Transverse colon (tissue), 4 donors: ENCODE results near the genes SREBF2, PHETA2, CYP2D6 and POLDIP3.

DNA sequence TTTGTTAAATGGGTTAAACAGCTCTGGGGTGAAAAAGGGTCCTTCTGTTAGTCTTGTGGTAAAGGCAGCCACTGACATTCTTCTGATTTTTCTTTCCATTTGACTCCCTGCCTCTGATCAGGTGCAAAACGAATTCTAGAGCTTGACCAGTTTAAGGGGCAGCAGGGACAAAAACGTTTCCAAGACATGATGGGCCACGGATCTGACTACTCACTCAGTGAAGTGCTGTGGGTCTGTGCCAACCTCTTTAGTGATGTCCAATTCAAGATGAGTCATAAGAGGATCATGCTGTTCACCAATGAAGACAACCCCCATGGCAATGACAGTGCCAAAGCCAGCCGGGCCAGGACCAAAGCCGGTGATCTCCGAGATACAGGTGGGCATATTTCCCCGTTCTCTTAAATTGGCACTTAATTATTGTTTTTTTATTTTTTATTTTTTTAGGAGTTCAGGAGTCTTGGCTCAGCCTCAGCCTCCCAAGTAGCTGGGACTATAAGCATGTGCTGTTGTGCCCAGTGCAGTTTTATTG lies 15.4 kb downstream of the XRCC6 start:
- PRO-cap: no peak
- RAMPAGE, long total RNA, 4 experiments: no peak in any of the 4 experiments

DNA sequence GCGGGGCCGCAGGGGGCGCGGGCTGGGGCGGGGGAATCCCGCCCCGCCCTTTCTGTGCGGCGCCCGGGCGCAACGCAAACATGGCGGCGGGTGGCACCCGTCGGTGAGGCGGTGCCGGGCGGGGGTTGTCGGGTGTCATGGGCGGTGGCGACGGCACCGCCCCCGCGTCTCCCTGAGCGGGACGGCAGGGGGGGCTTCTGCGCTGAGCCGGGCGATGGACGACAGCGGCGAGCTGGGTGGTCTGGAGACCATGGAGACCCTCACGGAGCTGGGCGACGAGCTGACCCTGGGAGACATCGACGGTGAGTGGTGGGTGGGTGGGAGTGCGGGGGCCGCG lies at the start of gene SREBF2:
TSS of gene SREBF2 (plus strand) at position 49 of the 337 bp plus-strand sequence.
- PRO-cap: bidirectional peak, plus-strand start at position 100 of the sequence, minus-strand start outside the sequence
- RAMPAGE, long total RNA, 4 experiments: start-site peak on the plus strand in 4 of 4 experiments, centred at positions 69 to 205 of the sequence, 37 to 643 reads per replicate

- PRO-cap: no peak
- RAMPAGE, long total RNA, 4 experiments: start-site peak on the plus strand in 1 of 4 experiments, at chr22:41838819-41838969 at its widest, 30 reads per replicate
These were observed 5.9 kb downstream of the SREBF2 start for GRCh38 chr22:41838505-41839530.

- PRO-cap: no peak
- RAMPAGE, long total RNA, 4 experiments: no peak in any of the 4 experiments
These were observed 33.9 kb downstream of the SREBF2 start for GRCh38 chr22:41866543-41867390.

DNA sequence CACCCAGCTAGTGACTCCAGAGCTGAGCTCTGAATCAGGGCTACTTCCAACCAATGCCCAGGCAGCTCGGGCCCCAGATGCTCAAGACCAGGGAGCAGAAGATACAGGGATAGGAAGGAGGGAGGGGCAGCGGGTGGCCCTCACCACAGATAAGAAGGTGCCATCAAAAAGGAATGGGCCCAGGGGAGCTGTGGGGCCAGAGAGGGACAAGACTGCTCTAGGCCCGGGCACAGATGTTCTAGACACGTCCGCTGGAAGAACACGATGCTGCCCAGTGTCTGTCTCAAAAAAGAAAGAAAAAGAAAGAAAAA lies 7.5 kb downstream of the CENPM start:
- PRO-cap: no peak
- RAMPAGE, long total RNA, 4 experiments: no peak in any of the 4 experiments

- PRO-cap: unidirectional peak, plus-strand start at chr22:42022751
- RAMPAGE, long total RNA, 4 experiments: no peak in any of the 4 experiments
These were observed 23.9 kb downstream of the WBP2NL start for GRCh38 chr22:42022476-42022902.

- PRO-cap: bidirectional peak, plus-strand start at chr22:42074276, minus-strand start at chr22:42074312; bidirectional peak, plus-strand start at chr22:42074586, minus-strand start at chr22:42074565
- RAMPAGE, long total RNA, 4 experiments: start-site peak on the plus strand in 3 of 4 experiments, at chr22:42074229-42074301 at its widest, 32 to 180 reads per replicate
These were observed at the start of gene PHETA2 for GRCh38 chr22:42073903-42075298. TSS of gene PHETA2 (plus strand) at chr22:42074248.

DNA sequence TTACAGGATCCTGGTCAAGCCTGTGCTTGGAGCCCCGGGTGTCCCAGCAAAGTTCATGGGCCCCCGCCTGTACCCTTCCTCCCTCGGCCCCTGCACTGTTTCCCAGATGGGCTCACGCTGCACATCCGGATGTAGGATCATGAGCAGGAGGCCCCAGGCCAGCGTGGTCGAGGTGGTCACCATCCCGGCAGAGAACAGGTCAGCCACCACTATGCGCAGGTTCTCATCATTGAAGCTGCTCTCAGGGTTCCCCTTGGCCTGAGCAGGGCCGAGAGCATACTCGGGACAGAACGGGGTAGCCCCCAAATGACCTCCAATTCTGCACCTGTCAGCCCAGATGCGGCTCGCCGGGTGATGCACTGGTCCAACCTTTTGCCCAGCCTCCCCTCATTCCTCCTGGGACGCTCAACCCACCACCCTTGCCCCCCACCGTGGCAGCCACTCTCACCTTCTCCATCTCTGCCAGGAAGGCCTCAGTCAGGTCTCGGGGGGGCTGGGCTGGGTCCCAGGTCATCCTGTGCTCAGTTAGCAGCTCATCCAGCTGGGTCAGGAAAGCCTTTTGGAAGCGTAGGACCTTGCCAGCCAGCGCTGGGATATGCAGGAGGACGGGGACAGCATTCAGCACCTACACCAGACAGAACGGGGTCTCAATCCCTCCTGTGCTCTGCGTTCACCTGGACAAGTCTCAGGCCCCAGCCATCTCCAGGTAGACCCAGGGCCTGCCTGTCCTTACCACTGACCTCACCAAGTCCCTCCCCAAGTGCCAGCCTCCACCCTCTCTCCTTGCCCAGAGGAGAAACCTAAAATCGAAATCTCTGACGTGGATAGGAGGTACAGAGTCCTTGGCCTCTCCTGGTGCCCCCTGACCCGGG lies 2.6 kb downstream of the CYP2D6 start:
- PRO-cap: no peak
- RAMPAGE, long total RNA, 4 experiments: start-site peak on the plus strand in 2 of 4 experiments, centred at positions 236 to 496 of the sequence, 6 to 12 reads per replicate

- PRO-cap: no peak
- RAMPAGE, long total RNA, 4 experiments: start-site peak on the plus strand in 2 of 4 experiments, at chr22:42130882-42131377 at its widest, 5 to 7 reads per replicate; start-site peak on the minus strand in 1 of 4 experiments, at chr22:42130806-42130904 at its widest, 7 reads per replicate
These were observed at the start of gene CYP2D6 for GRCh38 chr22:42130593-42131323. TSS of gene CYP2D6 (minus strand) at chr22:42130810.

GRCh38 chr22:42256104-42256579 lies 14.3 kb downstream of the TCF20 start:
- PRO-cap: no peak
- RAMPAGE, long total RNA, 4 experiments: start-site peak on the minus strand in 1 of 4 experiments, at chr22:42256161-42256344 at its widest, 11 reads per replicate

GRCh38 chr22:42262975-42263669 lies 7.3 kb downstream of the TCF20 start:
- PRO-cap: no peak
- RAMPAGE, long total RNA, 4 experiments: start-site peak on the minus strand in 1 of 4 experiments, at chr22:42263261-42263547 at its widest, 8 reads per replicate

- PRO-cap: no peak
- RAMPAGE, long total RNA, 4 experiments: no peak in any of the 4 experiments
These were observed 47.5 kb downstream of the NFAM1 start for GRCh38 chr22:42384590-42385217.

GRCh38 chr22:42440059-42440561 lies 7.9 kb upstream of the NFAM1 start:
- PRO-cap: no peak
- RAMPAGE, long total RNA, 4 experiments: no peak in any of the 4 experiments

- PRO-cap: no peak
- RAMPAGE, long total RNA, 4 experiments: start-site peak on the minus strand in 2 of 4 experiments, at chr22:42575967-42576216 at its widest, 17 to 24 reads per replicate
These were observed 22.2 kb downstream of the SERHL2 start for GRCh38 chr22:42575868-42576383.

GRCh38 chr22:42585560-42586104 lies 29.1 kb downstream of the POLDIP3 start:
- PRO-cap: no peak
- RAMPAGE, long total RNA, 4 experiments: start-site peak on the minus strand in 1 of 4 experiments, at chr22:42585685-42586034 at its widest, 24 reads per replicate

- PRO-cap: bidirectional peak, plus-strand start at chr22:42615039, minus-strand start at chr22:42614852
- RAMPAGE, long total RNA, 4 experiments: start-site peak on the minus strand in 4 of 4 experiments, at chr22:42614868-42614965 at its widest, 102 to 707 reads per replicate
These were observed at the start of gene POLDIP3 for GRCh38 chr22:42614728-42615139. TSS of gene POLDIP3 (minus strand) at chr22:42614883.

GRCh38 chr22:42662573-42662886 lies 13.3 kb upstream of the CYB5R3 start:
- PRO-cap: no peak
- RAMPAGE, long total RNA, 4 experiments: no peak in any of the 4 experiments

DNA sequence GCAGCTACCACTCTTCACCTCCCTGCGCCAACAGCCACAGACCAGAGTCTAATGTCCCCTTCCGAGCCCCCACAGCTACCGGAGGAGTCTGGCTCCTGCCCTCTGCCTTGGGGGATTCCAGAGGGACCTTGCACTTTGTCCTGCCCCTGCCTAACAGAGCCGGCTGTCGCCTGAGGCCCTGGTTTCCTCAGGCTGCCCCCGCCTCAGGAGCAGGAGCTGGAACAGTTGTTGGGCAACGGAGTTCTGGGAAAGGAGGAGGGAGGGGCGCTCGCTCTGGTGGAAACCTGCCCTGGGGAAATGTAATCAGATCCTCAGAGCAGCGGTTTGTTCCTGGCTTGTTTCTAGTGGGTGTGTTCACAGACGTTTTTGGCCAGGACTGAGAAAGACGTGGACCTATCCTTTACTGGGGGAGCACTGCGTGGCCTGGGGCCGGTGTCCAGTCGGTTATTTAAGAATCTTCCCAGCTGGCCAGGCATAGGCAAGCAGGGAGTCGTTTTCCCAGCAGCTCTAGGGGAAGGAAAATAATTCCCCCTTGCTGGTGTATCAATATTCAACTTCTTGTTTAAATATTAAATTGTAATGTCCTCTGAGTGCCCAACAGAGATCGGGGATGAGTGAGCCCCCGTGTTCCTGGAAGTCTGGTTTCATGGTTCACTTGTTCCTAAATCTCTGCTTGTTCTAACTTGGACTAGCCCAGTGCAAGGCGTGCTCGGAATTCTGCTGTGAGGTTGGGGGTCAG lies 32.2 kb downstream of the A4GALT start:
- PRO-cap: bidirectional peak, plus-strand start at position 451 of the sequence, minus-strand start at position 180 of the sequence
- RAMPAGE, long total RNA, 4 experiments: no peak in any of the 4 experiments

DNA sequence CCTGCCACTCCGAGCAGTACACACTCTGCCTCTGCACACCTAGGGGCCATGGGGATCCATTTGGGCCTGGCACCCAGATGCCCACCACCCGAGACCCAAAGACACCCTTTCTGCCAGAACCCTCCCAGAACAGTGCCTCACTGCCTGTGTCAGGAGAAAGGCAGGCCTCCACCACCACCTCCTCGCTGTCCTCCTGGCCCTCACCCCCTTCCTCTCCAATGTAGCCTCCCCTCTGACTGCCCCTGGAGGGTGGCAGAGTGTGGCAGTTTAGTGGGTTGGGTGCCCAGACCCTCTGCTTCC lies 62.8 kb downstream of the ARFGAP3 start:
- PRO-cap: no peak
- RAMPAGE, long total RNA, 4 experiments: no peak in any of the 4 experiments

GRCh38 chr22:42821939-42822686 lies 35.0 kb downstream of the ARFGAP3 start:
- PRO-cap: no peak
- RAMPAGE, long total RNA, 4 experiments: no peak in any of the 4 experiments